ENCODE data around the gene ATP13A3.

GRCh38 chr3:192917358-192917744 lies 305 bp downstream of the MB21D2 start:
- PRO-cap = bidirectional peak, plus-strand start at chr3:192917535, minus-strand start at chr3:192917266
- RAMPAGE, long total RNA, 4 experiments = no peak in any of the 4 experiments

GRCh38 chr3:193411516-193412019 lies 33.0 kb upstream of the ATP13A5 start:
- PRO-cap = no peak
- RAMPAGE, long total RNA, 4 experiments = no peak in any of the 4 experiments

DNA sequence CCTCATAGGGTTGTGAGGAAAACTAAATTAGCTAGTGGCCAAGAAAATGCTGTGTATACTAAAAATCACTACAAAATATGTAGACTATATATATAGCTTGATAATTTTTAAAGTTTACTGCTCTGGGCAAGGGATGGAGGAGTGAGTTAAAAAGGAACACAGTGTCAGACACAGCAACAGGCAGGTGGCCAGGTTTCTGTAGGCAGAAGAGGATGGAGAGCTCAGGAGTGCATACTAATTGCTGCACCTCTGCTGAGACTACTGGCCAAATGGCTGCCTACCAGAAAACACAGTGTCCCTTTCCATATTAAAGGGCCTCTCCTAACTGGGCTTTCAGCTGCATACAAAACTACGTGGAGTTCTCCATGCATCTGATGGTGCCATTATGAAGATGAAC lies 1.9 kb downstream of the ATP13A4 start:
- PRO-cap = no peak
- RAMPAGE, long total RNA, 4 experiments = no peak in any of the 4 experiments

DNA sequence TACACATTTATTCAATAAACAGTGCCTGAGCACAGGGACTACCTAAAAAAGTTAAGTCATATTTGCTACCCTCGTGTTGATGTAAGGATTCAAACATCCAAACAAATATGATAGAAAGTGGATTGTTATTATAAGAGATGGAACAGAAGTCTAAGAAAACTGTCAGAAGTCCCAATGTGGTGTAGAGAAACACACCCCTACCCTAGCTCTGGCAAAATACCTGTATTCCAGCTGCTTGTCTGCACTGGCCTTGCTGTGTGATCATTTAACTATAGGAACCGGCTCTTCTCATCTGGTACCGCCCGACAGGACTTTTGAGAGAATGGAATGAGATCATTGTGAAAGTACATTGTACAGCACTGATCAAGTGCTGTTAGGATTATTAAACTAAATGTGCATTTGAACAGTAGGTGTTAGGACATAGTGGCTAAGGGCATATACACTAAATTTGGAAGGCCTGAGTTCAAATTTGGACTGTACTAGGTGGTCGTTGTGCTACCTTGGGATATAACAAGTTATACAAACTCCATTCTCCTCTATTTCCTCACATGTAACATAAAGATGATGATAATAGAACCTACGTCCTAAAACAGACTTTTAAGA lies 1.0 kb upstream of the ATP13A4 start:
- PRO-cap = no peak
- RAMPAGE, long total RNA, 4 experiments = no peak in any of the 4 experiments

DNA sequence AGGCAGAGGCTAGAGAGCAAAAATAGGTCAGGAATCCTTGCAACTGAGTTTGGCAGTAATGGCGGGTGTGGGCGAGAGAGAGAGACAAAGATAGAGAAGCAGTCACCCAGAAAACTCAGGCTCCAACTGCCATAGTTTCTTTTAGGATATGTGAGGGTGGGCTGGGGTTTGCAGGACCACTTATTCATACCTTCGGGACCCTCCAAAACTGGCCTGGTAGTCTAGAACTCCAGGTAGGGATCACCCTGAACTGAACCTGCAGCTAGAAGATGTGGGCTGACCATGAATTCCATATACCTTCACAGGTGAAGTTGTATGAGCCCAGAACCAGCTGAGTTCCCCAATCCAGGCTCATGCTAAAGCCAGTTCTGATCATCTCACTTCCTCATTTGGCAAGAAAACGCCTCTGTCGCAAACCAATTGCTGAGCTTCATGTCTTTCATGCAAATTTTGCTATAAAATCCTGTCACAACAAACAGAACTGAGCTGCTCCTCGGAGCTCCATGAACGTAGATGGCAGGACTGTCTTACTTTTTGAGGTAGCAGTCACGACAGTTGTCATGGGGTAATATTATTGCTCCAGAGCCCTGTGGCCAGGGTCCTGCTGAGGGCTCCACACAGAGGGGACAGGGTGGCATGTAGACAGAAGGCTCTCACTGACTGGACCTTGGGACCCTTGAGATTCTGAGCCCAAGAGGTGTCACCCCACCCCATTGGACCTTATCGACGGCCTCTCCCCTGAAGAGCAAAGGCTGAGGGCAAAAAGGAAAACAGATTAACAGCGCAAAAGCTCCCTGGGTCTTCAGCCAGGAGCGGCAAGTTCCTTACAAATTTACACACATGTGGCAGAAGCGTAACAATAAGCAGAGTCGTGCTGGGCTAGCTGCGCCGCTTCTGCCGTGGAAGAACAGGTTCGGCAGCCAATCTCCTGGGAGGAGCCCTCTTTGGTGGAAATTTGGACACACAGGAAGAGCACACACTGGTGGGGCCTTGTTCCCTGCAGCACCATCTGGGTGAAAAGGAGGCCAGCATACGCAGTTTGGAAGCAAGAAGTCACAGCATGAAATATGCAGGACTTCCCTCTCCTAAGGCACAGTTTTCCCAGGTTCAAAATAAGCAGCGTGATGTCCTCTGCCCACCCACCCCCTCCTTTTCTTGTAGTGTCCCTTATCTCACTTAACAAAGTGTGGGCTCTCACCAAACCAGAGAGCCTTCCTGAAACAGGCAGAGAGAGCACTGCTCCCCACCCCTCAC lies 249.2 kb downstream of the OPA1 start:
- PRO-cap = bidirectional peak, plus-strand start at position 469 of the sequence, minus-strand start at position 355 of the sequence
- RAMPAGE, long total RNA, 4 experiments = start-site peak on the minus strand in 1 of 4 experiments, centred at position 376 of the sequence, 12 reads per replicate

DNA sequence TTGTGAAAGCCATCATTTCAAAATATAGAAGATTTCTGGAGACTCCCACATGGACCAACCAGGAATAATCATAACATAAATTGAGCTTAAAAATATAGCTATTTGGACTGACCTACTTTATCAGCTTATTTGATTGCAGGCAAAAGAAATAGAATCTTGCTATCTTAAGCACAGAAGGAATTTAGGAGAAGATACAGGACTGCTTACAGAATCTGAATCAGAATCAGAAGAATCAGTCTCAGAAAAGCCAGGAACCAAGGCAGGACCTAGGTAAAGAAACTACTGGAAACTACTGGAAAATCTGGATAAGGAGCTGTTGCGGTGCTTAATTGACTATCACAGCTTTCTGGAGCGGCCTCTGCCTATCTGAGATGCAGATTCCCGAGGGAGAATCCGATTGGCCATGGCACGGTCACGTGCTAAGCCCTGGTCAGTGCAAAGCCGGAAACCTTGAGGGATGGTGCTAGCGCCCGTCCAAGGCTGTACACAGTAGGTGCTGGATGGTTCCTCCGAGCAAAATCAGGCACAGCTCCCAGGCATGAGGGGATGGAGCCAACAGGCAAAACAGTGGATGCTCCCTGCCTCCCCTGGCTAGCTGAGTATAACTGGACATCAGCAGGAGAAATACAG lies 238.8 kb upstream of the HES1 start:
- PRO-cap = no peak
- RAMPAGE, long total RNA, 4 experiments = no peak in any of the 4 experiments

GRCh38 chr3:193971227-193971861 lies 164.6 kb upstream of the HES1 start:
- PRO-cap = no peak
- RAMPAGE, long total RNA, 4 experiments = no peak in any of the 4 experiments

GRCh38 chr3:194076385-194076848 lies 59.5 kb upstream of the HES1 start:
- PRO-cap = no peak
- RAMPAGE, long total RNA, 4 experiments = no peak in any of the 4 experiments

DNA sequence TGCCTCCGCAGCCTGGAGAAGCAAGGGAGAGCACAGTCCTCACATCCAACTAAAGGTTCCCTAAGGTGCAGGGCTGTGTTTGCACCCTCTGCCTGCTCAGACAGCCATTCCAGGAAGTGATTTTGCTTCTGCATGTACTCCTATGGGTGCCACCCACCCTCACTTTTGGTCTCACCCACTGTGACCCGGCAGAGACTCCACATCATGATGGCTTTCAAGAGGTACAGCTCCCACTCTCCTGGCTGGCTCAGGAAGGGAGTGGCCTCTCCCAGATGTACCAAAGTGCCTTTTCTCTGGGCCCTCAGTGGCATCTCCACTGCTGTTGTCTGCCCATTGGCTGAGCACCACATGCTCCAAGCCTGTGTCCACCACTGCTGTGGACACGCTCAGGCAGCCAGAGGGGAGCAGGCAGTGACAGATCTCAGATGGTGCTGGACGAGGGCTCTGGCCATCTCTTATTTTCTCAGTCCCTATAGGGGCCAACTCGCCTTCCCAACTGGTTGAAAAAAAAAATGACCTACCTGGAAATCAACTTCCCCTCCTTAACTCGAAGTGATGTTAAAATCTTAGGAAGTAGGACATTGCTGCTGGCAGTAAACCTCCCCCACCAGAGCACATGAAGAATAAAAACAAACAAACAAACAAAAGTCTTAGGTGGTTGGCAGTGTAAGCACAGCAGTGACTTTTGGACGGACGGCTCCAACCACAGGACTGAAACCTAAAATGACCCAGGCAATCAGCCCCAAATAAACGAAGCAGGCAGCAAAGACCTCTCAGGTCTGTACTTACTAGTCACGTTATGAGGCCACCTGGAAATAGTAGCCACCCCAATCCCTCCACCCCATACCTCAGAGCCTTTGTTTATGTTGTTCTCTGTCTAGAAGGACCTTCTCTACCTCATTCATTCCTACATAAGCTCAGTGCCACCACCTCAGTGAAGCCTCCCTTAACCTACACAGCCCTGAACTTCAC lies 33.8 kb upstream of the HES1 start:
- PRO-cap = no peak
- RAMPAGE, long total RNA, 4 experiments = no peak in any of the 4 experiments

DNA sequence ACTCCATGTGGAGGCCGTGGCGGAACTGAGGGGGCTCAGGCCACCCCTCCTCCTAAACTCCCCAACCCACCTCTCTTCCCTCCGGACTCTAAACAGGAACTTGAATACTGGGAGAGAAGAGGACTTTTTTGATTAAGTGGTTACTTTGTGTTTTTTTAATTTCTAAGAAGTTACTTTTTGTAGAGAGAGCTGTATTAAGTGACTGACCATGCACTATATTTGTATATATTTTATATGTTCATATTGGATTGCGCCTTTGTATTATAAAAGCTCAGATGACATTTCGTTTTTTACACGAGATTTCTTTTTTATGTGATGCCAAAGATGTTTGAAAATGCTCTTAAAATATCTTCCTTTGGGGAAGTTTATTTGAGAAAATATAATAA lies 2.2 kb downstream of the HES1 start:
- PRO-cap = no peak
- RAMPAGE, long total RNA, 4 experiments = no peak in any of the 4 experiments

- PRO-cap = no peak
- RAMPAGE, long total RNA, 4 experiments = no peak in any of the 4 experiments
Measured at GRCh38 chr3:194169613-194169889, 33.6 kb downstream of the HES1 start.

GRCh38 chr3:194247070-194247797 lies 103.9 kb downstream of the CPN2 start:
- PRO-cap = no peak
- RAMPAGE, long total RNA, 4 experiments = no peak in any of the 4 experiments

GRCh38 chr3:194269289-194270208 lies 81.6 kb downstream of the CPN2 start:
- PRO-cap = no peak
- RAMPAGE, long total RNA, 4 experiments = no peak in any of the 4 experiments

- PRO-cap = no peak
- RAMPAGE, long total RNA, 4 experiments = no peak in any of the 4 experiments
Measured at GRCh38 chr3:194313589-194313993, 37.5 kb downstream of the CPN2 start.

GRCh38 chr3:194485863-194486670 lies 735 bp downstream of the ATP13A3 start:
- PRO-cap = unidirectional peak, plus-strand start at chr3:194486030; unidirectional peak, plus-strand start at chr3:194486097; unidirectional peak, plus-strand start at chr3:194486167
- RAMPAGE, long total RNA, 4 experiments = no peak in any of the 4 experiments

GRCh38 chr3:194486671-194487085 lies at the start of gene ATP13A3:
ATP13A3 (minus strand) TSS chr3:194487002.
- PRO-cap = bidirectional peak, plus-strand start at chr3:194487159, minus-strand start at chr3:194487016
- RAMPAGE, long total RNA, 4 experiments = start-site peak on the minus strand in 2 of 4 experiments, at chr3:194486904-194487035 at its widest, 10 to 19 reads per replicate

DNA sequence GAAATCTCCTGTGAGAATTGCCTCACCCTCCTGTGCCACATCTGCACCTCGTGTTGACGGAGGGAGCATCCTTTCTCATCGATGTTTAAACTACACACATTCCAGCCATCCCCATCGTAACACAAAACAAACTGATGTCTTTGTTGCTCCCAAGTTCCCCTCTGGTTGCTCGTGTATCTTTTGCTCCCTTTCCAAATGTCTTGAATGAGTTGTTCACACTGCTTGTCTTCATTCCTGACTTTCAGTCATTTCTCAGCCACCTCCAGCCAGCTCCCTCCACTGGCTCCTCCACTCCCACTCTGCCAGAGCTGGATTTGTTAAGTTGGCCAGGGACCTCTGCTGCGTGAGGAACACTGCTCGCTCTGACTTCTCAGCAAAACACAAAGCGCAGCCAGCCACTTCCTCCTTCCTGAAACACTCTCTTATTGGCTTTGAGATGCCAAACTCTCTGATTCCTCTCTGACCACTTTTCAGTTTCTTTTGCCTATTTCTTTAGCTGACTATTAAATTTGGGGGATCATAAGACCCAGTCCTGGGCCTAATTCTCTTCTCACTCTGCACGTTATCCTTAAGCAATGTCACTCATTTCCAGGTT lies 53.7 kb upstream of the ATP13A3 start:
- PRO-cap = no peak
- RAMPAGE, long total RNA, 4 experiments = no peak in any of the 4 experiments

- PRO-cap = no peak
- RAMPAGE, long total RNA, 4 experiments = no peak in any of the 4 experiments
Measured at GRCh38 chr3:194574841-194575514, 58.2 kb downstream of the TMEM44 start.

DNA sequence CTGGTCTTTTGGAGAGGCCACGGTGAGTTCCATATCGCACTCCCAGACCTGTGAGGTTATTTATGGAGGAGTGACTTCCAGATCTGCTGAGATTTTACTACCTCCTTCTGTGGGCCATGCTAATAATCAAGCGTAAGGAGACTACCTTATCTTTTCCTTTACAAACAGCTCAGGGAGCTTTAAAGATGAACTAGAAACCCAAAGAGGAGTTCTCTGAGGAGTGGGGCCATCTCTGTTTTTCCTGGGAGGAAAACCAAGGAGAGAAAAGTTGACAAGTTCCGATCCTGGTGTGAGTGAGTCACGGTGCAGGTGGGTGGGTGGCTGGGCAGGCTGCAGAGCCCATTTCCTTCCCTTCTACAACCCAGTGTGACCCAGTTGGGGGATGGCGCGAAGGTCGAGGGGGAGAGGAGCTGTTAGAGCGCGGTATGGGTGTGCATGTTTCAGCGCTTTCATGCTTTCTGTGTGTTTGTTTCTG lies 3.6 kb downstream of the FAM43A start:
- PRO-cap = no peak
- RAMPAGE, long total RNA, 4 experiments = no peak in any of the 4 experiments

- PRO-cap = unidirectional peak, minus-strand start at chr3:194773305; unidirectional peak, minus-strand start at chr3:194773343
- RAMPAGE, long total RNA, 4 experiments = no peak in any of the 4 experiments
Measured at GRCh38 chr3:194773201-194773679, 87.6 kb downstream of the FAM43A start.

All from transverse colon (tissue), 4 donors.